OVCAR3 (cell line): ENCODE measurements around a stretch of chr11.

GRCh38 chr11:65979081-65979881, 17.7 kb downstream of the SART1 start:
- RRBS, result 95% methylated on average over 3 of the region's 15 CpGs

- RRBS, result no CpG with 5 or more reads among the region's 13 CpGs
These were observed 8.6 kb upstream of the PACS1 start for GRCh38 chr11:66061325-66062028.

- RRBS, result no CpG with 5 or more reads among the region's 9 CpGs
These were observed 46.6 kb upstream of the KLC2 start for GRCh38 chr11:66210911-66211376.

DNA sequence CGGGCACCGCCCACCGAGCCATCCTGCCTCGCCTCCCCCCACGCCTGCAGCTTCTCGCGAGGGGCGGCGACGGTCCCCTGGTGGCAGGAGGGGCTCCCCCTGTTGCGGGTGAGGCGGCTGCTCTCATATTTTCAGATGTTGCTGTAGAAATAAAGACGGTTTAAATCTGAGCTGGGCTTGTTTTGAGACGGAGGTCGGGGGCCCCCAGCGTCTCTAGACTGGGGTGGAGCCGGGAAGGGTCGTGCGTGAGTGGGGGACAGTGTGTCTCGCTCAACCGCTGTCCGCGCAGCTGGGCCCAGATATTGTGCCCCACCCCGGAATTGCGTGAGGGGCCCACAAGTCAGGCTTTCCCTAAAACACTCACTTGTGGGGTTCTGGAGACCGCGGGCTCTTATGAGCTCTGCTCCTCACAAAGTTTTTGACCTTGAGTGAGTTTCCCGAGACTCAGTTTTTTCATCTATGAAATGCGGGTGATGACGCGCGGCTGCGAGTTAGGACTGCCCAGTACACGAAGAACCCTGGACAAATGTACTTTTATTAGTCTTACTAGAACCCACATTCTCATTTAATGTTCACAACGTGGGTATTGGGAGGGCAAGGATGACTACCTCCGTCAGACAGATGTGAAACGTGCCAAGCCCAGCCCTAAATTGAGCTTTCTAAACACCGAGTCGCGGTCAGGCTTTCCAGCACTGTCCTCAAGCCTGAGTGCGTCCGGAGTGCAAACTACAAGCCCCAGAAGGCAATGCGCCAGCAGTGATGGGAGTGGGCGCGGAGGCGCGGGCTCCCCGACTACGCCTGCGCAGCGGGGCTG, 541 bp upstream of the RAB1B start:
- RRBS, result 5% methylated on average over 8 of the region's 51 CpGs

GRCh38 chr11:66269074-66269948, 872 bp downstream of the RAB1B start:
- RRBS, result 5% methylated on average over 15 of the region's 29 CpGs

DNA sequence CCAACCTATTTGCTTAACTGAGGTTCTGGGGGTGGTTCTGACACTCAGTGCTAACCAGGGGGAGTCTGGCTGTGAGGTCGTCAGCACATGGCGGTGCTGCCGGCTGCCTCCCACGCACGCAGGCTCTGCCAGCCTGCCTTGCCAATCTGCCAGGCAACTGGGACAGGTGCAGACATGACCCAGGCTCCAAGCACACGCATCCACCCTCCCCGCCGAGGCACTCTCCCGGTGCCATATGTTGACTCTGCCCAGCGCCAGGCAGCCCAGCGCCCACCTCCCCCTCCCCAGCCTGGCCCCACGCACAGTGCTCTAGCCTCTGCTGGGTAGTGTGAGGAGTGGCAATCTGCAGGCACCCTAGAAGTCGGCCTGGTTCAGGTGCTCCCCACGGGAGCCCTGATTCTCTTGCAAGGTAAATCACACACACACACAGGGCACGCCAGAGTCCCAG, 687 bp upstream of the RIN1 start:
- RRBS, result 75% methylated on average over 7 of the region's 15 CpGs

DNA sequence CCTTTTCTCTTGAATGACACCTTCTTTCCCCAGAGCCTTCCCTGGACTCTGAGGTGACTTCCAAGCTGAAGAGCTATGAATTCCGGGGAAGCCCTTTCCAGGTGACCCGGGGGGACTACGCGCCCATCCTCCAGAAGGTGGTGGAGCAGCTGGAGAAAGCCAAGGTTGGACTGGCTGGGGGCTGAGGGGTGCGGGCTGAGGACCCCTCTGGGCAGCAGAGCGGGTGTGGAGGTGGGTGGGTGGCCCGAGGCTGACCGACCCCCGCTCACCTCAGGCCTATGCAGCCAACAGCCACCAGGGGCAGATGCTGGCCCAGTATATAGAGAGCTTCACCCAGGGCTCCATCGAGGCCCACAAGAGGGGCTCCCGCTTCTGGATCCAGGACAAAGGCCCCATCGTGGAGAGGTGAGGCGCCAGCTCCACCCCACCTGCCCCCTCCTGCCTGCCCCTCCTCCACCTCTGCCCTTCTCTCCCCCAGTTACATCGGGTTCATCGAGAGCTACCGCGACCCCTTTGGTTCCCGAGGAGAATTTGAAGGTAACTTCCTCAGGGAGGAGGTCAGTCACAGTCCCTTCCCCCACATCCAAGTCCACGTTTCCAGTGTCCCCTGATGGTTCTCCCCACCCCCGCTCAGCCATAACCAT, 11.1 kb downstream of the DPP3 start:
- RRBS, result no CpG with 5 or more reads among the region's 20 CpGs

DNA sequence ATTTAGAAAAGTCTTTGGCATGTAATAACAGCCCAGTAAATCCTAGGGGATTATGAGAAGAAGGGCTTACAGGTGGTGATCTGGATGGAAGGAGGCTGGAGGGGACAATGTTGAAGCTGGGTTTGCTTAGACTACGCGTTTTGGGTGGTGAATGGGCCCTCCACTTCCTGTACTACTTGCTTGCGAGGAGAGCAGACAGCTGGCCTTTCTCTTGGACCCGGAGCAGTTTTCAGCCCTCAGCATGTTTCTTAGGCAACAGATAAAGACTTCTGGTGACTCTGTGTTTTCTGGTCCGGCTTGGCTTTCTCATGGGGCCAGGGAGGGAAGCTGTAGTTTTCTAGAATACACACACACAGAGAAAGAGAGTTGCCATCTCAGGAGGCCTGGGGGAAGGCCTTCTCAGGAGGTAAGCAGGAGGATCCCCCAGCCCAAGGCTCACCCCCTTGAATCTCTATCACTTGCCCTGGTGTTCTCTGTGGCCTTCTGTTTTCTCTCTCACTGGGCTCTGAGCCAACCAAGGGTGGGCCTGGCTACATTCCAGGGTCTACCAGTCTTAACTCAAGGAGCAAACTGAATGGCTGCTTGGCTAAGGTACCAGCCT, 2.3 kb downstream of the CCS start:
- RRBS, result 90% methylated on average over 2 of the region's 5 CpGs

- RRBS, result no CpG with 5 or more reads among the region's 8 CpGs
These were observed 8.7 kb upstream of the RBM14 start for GRCh38 chr11:66607735-66608181.

- RRBS, result no CpG with 5 or more reads among the region's 2 CpGs
These were observed 6.6 kb downstream of the RBM14 start for GRCh38 chr11:66622802-66623649.

DNA sequence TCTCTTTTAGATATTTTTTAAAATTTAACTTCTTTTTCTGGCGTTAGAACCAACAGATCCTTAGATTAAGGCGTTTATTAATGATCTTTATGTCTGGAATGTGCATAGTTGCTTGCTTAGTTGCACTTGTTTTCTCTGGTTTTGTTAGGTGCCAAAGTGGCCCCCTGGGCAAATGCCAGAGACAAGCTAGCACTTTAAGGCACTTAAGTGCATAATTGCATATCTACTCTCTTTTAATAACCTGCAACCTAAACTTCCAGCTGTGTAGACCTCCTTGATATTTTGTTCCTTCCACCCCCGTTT, 3.3 kb downstream of the RBM4 start:
- RRBS, result no CpG with 5 or more reads among the region's 3 CpGs

DNA sequence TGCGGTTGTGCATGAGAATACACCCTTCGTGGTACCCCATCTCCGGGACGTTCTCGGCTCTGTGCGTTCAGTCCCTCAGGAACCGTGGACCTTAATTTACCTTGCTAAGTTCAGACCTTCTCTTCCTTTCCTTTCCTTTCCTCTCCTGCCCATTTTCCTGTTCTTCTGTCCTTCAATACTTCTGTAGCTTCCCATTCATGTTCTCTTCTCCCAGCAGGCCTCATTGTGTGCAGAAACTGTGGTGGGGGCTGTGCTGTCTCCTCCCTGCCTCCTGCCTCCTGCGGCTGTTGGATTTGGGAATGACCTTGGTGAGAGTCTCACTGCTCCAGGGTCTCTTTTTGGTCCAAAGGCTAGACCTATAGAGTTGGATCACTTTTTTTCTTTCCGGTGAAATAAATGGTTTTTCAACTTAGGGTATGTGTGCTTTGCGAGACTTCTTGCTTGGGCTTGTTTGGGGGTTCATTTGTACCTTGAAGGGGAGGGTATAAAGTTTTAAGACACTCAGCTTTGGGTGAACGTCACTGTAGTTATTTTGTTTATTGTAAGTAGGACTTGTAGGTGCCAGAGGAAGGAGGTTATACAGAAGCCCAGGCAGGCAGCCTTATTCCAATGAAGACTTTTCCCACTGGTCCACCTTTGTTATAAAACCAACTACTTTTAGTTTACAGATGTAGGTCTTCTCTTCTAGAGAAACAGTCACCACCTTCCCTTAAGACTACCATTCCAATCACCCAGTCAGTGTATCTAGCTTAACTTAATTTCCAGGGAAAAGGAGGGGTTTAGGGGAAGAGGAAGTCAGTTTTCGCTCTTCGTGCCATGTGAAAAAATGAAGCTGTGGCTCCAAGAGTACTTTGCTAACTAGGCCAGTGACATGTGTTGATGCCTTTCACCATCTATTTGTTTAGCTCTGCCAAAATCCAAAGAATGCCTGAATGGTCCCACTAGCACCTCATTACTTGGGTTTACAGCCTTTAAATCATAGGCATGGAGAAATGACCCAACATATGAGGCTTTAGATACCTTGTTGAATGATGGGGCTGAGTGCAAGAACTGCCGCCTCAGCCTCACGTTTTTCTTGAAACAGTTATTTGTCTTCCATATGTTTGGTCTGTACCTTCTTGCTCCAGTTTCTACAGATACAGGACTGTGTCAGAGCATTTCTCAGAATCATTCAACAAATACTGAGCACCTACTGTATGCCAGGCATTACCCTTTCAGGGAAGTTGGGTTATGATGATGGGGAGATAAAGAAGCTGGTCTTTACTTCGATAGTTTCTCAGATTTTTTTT, 8.0 kb downstream of the RBM4 start:
- RRBS, result no CpG with 5 or more reads among the region's 16 CpGs

- RRBS, result no CpG with 5 or more reads among the region's 17 CpGs
These were observed 11.1 kb upstream of the RBM4B start for GRCh38 chr11:66688642-66689288.

GRCh38 chr11:66857167-66857579, 309 bp downstream of the LRFN4 start:
- RRBS, result 3% methylated on average over 18 of the region's 39 CpGs

- RRBS, result no CpG with 5 or more reads among the region's 2 CpGs
These were observed 20.7 kb downstream of the LRFN4 start for GRCh38 chr11:66877562-66877989.

GRCh38 chr11:67139896-67140251, 20.8 kb downstream of the KDM2A start:
- RRBS, result 98% methylated on average over 1 of the region's 7 CpGs

DNA sequence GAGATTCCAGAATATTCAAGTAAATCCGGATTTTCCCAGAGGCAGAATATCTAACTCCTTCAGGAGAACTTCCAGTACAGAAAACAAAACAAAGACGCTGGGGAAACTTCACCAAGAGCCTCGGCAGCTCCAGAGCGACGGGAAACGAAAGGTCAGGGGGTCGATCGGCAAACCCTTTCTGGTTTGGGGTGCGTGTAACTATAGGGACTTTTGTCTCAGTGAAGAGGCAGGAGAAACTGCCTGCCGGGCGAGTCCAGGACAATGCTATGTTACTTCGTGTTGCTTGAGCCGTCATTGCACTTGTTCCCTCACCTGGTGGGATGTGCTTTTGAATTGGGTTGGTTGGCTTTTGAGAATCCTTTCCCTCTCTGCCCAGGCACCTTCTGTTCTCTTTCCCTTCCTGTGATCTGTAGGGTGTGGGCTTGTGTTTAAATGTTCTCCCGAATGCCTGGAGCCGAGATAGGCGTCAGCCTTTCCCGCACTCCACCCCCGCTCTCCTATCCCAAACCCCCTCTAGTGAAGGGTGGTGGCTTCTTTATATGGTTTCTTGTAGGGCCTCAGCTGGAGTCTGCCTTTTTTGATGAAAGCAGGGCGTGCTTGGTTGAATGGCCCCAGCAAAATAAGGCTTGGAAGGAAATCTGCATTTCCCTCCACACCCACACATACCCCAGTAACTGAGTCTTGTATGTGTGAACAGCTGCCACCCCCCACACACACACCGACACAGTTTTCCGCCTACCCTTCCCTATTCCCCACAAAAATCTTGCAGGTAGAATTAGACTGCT, 25.9 kb upstream of the GRK2 start:
- RRBS, result no CpG with 5 or more reads among the region's 21 CpGs

DNA sequence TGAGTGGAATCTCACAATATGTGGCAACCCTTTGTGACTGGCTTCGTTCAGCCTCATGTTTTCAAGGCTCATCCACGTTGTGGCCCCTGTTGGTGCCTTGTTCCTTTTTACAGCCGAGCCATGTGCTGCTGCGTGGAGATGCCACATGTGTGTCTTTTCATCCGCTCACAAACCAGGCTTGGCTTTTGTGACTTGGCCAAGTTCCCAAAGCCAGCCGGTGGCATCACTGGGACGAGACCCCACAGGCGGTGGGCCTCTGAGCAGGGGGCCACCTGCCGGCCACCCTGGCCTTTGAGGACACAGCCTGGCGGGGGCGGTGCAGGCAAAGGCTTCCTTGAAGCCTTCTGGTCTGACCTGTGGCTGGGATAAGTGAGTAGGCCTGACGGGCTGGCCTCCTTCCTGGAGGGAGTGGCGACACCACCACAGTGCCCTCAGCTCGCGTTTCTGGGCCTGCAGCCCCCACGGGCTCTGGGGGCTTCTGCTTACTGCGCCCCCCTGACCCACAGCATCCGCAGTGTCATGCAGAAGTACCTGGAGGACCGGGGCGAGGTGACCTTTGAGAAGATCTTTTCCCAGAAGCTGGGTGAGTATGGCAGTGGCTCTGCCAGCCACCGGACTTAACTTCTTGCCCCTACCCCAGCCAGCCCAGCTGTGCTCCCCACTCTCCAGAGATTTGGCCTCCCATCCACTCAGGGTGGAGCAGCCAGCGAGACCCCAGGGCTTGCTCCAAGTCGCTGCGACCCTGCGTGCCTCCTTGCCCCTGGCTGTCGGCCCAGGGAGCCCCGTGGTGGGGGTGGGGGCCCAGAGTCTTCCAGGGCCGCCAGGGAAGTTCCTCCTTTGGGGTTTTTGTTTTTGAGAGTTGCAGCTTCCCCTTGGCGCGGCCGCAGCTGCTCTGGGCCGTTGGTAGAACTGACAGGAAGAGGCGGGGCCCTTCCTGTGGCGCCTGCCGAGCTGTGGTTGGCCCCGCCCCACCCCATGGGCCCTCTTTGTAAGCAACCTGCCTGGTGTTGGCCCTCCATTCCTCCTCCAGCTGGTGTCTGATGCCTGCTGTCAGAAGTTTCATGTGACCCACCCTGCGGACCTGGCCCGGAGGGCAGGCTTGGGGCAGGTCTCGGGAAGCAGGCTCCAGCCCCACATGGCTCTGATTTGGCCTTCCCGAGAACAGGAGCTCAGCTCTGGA, 10.9 kb downstream of the GRK2 start:
- RRBS, result 81% methylated on average over 7 of the region's 40 CpGs

DNA sequence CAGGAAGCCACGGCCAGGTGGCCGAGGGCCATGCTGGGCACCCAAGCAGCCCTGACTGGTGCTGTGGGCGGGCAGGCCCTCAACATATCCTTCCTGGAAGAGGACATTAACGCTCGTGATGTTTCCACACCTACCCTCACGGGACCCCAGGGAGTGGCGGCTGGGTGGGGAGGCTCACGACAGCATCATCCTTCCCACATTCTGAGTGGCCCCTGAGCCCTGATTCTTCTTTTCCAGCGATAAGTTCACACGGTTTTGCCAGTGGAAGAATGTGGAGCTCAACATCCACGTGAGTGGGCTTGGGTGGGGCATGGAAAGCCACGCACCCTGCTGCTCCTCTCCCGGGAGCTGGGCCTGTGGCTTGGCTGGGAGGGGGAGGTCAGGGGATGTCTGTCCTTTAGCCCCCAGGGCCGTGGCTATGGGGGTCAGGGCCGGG, 8.6 kb upstream of the ANKRD13D start:
- RRBS, result 100% methylated on average over 1 of the region's 15 CpGs

- RRBS, result no CpG with 5 or more reads among the region's 13 CpGs
These were observed 1.6 kb upstream of the ANKRD13D start for GRCh38 chr11:67287382-67288097.